Metastatic Pancreatic Carcinoma in the Ovary (tissue), 1 donor: ENCODE results near the gene DLGAP4.

- PRO-cap: no peak
These were observed 10.6 kb downstream of the SPAG4 start for GRCh38 chr20:35625914-35626976.

DNA sequence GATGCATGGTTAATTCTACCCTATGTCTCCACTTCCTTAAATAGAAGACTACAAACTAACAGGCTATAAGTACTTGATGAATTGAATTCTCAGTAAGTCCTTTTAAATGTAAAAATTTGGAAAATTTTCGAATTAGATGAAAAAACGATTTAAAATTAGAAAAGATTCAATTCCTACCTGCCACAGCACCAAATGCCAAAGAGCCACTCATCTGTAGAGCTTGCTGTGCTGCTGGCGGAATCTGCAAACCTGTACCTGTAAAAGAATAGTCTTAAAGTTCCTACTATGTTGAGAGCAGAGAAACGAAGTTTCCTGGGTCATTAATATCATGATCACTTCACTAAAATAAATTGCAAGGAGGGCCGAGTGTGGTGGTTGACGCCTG is 13.6 kb downstream of the ROMO1 start:
- PRO-cap: no peak

GRCh38 chr20:35724367-35725005 is 17.6 kb downstream of the RBM39 start:
- PRO-cap: no peak

DNA sequence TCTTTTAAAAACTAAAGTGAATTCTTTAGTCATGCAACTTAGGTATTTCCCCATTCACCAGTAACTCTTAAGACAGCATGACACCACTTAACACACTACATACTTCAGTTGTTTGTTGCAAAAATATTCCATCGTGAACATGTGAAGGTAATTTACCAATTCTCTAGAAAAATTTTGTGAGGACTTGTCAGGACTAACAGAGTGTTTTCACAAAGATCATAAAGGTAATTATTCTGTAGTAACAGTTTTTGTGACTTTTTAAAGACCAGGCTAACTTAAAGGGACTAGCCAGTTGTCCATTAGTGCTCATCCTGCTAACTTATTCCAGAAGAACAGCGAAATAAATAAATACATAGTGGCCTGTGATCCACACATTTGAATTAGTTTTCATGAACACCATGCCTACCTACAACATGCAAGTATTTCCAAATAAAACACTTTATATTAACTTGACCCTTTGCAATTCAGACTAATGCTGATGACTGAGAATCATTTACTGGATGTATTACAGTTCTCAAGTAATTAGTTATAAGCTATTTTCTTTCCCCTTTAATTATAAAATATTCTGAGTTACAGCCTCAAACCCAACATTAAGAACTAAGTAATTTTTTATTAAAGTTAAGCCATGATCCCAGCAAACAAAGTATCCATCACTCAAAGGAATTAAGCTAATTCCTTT is 11.9 kb downstream of the RBM39 start:
- PRO-cap: no peak

DNA sequence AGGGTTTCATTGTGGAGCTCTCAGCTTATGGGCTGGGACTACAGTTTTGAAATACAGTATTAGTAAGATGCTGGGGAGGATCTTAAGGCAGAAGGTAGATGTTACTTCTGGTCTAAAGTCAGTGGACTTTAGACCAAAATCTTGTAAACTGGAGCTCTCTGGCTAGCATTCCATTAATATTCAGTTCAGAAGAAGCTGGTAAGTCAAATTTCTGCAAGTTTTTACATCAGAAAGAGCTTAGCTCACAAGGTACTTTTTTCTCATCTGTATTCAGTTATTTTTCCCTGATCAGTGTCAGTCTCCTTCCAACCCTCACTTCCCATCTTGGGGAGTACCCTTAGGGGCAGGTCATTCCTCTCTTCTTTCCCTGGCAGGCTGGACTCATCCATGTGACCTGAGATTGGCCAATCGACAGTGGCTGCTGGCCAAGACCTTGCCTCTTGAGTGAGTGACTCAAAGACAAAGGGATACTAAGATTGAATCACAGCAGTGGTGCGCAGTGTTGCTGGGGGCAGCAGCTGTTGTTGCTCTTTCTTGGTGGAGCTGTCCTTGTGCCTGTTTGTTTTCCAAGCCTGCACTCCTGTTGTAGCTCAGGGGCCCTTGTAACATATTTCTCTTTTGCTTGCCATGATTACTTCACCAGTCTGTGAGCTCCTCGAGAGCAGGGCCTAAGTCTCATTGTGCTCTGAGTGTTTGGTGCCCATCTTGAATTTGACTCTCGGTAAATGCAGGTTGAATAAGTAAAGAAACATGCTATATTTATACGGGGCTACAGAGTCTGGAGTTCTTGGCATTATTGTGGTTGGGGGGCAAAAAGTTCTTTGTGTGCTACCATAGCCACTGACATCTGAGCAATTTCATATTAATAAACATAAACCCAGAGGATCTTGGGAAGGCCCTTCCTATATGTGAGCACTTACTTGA is 2.7 kb upstream of the PHF20 start:
- PRO-cap: bidirectional peak, plus-strand start at position 468 of the sequence, minus-strand start at position 326 of the sequence

DNA sequence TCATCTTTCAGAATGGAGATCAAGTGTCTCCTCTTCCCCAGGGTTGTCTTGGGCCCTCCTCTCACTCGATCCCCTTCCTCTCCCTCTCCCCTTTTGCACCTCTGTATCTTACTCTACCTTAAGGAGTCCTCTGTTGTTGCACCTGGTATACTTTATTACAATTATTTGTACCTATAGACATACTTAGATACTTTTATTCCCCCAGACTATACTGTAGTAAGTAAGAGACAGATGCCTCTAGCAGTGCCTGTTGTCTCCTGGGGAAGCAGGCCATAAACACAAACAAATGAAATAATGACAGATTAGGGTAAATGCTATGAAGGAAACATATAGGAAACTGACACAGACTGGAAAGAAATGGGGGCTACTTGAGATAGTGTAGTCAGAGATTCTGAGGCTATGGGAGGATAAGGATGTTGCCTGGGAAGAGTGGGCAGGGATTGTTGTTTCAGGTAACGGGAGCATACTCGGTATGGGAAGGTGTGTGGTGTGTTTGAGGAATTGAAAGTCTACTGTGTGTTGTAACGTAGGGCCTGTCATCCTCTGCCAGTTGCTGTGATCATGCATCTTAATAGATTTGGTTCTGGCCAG is 60.5 kb downstream of the PHF20 start:
- PRO-cap: no peak

GRCh38 chr20:36112641-36112852 is 42.0 kb upstream of the EPB41L1 start:
- PRO-cap: no peak

DNA sequence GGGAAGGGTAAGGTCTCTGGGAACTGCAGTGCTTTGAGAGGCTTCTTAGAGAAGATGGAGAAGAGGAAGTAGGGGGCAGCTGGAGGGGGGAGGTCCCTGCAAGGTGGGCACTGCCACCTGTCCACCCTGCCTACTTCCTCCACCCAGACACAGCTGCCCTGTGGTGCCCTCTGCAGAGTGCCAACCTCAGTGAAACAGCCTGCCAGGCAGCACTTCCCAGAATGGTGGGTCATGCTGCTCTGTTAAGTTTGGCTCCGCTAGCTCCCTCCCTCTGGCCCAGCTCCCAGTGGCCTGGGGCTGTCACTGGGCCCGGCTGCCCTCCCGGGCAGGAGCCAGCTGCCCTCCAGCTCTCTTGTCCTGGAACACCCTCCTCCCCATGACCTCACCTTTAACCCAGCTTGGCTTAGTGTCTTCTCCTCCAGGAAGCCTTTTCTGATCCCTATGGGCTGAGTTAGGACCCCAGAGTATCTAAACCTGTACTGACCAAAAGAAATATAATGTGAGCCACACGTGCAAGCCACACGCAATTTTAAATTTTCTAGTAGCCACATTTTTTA is 5.0 kb upstream of the EPB41L1 start:
- PRO-cap: no peak

GRCh38 chr20:36155514-36156603 is 1.3 kb downstream of the EPB41L1 start:
- PRO-cap: no peak

DNA sequence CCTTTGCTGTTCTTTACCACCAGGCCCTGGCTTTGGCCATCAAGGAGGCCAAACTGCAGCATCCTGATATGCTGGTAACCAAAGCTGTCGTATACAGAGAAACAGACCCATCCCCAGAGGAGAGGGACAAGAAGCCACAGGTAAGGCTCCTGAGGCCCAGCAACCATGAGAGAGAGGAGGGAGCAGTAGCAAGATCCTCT is 14.1 kb upstream of the AAR2 start:
- PRO-cap: no peak

GRCh38 chr20:36306190-36306958 is at the start of gene DLGAP4:
Gene DLGAP4, plus strand, starts transcription at chr20:36306339.
- PRO-cap: no peak

DNA sequence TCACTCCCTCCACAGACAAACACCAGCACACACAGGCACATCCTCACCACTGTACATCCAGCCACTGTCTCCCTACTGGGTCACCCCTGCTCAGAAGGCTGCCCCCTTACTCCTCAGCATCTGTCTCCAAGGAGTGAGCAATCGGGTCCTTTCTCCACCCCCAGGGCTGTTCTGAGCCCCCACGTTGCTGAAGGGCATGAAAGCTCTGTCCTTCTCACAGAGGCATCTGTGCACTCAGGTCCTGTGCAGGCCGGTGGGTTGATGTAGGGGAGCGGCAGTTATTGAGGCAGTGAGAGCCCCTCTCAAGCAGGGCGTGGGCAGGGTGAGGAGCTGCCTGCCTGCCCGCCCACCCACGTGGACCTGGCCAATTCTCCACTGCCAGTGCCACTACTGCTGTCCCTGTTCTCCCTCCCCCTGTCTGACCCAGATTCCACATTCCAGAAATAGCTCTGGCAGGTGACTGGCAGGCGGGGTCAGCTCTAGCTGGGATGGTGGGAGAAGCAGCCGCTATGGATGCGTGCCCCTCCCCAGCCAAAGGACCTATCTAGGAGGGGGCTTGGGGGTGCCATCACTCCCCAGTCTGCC is 86.7 kb upstream of the MYL9 start:
- PRO-cap: no peak

GRCh38 chr20:36578271-36579023 is 5.0 kb downstream of the TGIF2 start:
- PRO-cap: no peak

DNA sequence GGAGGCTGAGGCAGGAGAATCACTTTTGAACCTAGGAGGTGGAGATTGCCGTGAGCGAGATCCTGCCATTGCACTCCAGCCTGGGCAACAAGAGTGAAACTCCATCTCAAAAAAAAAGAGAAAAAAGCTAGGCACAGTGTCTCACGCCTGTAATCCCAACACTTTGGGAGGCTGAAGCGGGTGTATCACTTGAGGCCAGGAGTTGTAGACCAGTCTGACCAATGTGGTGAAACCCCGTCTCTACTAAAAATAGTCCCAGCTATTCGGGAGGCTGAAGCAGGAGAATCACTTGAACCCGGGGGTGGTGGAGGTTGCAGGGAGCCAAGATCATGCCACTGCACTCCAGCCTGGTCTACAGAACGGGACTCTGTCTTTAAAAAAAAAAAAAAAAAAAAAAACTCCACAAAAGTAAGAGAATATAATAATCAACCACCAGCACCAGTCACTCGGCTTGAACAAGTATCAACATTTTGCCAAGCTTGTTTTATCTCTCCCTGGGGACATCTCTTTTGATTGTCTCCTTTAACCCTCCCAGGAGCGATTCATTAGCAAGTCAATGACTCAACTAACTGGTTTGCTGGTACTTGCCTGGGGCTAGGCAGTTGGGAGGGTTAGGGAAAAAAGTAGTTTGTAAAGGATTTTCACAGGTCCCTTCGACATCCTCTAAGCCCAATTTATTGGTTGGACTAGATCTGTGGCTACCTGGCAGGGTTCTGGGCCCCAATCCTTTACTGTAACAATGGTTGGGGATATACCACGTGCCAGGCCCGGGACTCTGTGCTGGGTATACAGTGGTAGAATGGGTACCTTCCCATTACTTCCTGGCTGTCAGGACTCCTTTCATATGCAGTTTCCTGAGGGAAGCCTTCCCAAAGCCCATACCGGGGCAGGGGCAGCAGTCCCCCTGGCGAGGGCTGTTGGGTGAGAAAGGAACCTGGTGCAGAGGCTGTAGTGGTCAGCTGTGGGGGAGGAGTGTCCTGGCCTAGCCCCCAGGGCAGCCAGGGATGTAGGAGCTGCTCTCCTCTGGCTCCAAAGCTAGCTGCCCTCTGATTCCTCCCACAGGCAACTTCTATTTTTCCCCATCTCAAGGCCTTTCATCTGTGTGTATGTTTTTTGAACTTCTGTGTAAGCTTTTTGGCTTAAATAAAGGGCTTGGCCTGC is 12.1 kb downstream of the TGIF2 start:
- PRO-cap: no peak

DNA sequence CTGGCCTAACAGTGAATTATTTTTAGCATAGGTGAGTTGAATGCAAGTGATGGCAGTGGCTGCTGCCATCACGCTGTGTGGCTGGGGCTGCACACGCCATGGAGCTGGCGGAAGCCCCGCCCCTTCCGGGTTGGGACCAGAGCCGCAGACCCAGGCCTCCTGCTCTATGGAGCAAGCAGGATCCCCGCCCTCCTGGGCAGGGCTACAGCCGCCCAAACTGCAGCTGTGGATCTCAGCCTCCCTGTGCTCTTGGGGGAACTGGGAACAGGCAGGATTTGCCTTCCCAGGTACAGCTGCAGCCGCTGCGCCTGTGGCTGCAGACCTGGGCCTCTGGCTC is 30.7 kb upstream of the SLA2 start:
- PRO-cap: no peak

DNA sequence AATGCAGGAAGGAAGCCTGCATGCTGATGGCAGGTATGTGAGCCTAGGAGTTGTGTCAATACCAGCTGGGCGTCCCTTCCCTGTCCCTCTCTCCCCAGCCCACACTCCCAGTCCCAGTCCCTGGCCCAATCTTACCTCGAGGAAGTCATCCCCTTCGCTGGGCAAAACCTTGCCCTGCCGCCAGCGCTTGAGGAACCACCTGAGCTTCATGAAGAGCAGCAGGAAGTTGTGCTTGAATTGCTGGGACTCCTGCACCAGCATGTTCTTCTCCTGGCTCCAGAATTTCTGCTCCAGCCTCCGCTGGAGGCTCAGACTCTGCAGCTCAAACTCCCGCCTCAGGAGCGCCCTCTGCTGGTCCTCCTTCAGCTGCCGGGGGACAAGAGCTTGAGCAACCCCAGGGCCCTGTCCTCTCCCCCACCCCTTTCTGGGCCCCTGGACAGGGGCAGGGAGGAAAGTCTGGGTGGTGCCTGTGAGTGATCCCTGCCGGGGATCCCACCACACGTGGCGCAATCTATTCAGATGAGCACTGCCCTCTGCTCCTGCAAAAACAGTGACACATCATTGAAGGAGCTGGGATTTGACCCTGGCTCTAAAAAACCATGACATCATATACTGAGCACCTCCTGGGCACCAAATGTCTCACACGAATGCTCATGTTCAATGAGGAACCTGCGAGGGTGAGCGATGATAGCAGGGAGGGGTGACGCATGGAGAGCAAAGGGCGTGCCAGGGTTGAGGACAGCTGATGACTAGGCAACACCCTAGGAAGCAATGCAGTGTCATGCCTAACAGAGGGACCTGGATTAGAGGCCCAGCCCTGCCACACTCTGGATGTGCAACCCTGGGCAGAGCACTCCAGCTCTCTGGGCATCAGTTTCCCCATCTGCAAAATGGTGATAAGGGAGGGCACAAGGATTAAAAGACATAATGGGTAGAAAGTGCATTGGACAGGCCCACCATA is 35.1 kb upstream of the DSN1 start:
- PRO-cap: no peak

- PRO-cap: no peak
These were observed 1.9 kb upstream of the SOGA1 start for GRCh38 chr20:36865204-36865663.

DNA sequence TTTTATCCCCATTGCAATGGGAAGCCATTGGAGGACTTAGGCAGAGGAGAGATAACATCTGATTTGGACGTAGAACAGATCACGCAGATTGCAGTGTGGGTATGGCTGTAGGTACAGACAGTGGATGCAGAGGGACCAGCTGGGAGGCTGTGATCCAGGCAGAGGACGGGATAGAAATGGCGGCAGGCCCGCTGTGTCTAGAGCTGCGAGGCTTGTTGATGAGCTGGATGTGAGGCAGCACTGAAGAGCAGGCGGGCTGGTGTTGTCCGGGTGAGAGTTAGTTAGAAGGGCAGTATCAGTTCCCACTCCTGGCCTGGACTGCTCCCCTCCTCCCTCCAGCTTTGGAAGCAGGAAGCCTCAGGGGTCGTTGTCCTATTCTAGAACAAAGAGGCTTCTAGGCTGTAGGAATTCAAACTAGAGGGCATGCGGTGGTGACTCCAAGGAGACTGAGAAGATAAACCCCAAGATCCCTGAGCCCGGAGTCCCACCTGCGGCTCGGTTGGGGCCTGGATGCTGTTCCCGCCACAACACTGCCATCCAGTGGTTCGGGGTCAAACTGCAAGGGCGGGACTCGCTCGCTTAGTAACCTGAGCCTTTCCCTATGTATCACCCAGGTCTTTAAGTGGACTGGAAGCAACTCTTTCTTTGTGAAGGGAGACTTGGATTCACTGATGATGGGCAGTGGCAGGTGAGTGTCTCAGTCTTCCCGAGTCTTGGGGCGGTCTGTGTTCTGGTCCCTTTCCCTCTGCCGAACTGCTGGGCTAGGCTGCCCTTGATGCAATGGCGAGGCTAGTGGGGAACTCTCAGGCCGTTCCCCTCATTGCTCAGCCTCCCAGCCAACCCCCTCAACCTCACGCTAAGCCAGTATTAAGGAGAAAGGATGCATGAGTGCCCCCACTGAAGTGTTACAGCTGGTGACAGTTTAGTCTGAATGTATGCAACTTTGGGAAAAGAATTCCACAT is 11.2 kb downstream of the TLDC2 start:
- PRO-cap: no peak

DNA sequence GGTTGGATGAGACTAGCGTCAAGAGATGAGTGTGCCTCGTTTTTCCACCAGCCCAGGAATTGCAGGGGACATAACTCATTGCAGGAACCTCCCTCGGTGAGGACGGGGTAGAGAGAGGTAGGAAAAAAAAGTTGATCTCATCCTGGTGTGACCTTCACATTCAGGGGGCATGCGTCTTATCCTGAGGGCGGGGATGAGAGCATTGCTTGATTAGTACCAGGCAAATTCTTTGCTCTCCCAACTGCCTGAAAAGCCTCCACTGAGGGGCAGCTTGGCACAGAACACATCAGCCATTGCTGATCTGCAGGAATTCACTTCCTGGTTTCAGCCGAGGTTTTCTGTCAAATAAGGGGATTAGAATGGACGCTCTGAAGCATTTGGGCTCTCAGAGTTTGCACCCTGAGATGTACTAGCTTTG is 11.9 kb downstream of the TLDC2 start:
- PRO-cap: no peak

DNA sequence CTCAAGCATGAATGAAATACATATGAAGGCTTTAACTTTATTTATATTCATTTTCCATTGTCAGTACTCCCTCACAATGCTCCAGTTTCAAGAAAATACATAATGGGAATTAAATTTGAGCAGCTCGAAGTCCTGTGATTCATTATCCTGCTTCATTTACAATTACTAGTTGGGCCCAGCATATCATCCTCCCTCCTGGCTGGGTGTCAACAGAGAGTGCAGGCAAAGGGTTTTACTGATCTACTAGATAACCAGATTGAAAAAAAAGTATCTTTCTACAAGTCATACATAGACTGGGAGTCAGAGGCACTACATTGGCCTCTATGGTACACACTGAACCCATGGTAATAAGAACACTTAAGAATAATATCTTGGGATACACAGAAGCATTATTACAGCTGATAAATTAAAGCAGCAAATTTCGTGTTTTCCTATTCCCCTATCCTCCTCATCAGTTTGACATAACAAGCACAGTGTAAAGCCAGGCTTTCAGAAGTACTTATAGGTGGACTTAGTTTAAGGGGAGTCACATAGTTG is 10.0 kb downstream of the SAMHD1 start:
- PRO-cap: no peak